Bronchial epithelial cell (primary cell): ENCODE results near the gene SLCO4A1.

DNA sequence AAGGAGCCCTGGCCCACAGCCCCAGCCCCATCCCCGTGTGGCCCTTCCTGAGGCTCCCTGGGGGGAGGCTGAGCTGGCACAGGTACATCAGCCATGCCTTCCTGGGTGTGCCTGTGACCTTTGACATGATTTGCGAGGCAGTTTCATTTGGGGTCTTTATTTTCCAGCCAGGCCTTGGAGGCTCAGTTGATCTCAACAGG is 37.9 kb upstream of the GATA5 start:
- RRBS, 2 experiments: no CpG with 5 or more reads among the region's 2 CpGs

DNA sequence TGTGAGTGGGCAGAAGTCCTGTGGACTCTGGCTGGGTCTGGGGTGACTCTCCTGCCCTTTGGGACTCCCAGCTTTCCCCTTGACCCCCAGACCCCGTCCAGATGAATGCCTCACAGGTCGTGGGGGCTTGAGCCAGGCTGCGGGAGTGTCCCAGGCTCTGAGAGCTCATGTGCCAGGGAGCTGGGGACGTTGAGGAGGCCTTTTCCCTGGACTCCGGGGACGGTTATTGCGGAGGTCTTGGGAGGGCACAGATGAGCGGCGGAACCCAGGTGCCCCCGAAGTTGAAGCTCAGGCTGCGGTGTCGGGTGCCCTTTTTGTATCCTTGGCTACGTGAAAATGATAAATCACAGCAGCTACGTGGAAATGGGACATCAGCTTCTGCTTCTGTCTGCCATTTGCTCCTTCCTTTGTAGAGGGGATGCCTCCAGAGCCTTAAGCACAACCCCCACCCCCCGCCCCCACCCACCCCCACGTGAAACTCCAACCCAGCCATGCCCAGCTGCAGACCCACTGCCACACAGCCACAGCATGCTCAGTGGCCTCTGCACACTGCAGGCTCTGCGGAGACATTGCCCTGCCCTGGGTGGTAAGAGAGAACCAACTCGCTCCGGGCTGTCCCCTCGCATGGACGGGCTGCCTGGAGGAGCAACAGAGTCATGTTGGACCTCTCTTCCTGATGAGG is 76.2 kb upstream of the GATA5 start:
- RRBS, 2 experiments: 35 to 60% methylated on average over 3 of the region's 21 CpGs

DNA sequence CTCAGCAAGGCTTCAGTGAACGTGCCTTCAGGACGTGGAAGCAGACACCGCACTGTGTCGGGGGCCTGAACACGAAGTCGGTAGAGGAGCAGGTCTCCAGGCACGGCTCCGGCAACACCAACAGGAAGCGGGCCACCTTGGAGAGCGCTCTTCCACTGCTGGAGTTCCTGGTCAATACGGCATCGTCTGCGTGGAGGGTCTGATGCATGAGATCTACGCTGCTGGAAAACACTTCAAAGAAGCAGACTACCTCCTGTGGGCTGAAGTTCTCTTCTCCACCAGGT is 69.3 kb upstream of the SLCO4A1 start:
- RRBS, 2 experiments: no CpG with 5 or more reads among the region's 14 CpGs

DNA sequence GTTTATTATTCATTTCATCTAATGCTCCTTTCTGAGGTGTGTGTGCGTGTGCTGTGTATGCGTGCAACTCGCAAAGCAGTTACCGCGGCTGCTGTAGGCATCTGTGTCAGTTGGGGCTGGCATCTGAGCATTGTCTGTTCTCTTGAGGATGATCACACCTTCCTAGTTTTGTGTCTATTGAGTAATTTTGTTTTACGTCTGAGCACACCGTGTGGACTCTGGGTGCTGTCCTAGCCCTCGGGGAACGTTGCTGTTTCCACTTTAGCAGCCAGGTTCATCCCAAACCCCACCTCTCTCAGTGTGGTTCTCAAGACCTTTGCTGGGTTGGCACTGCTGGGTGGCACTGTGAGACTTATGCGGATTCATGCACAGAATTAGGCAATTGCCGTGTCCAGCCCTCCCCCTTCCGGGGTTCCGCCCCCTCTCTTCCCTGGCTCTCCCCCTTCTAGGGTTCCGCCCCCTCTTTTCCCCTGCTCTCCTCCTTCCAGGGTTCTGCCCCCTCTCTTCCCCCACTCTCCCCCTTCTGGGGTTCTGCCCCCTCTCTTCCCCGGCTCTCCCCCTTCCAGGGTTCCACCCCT is 39.9 kb upstream of the SLCO4A1 start:
- RRBS, 2 experiments: 20% methylated on average over 1 of the region's 15 CpGs; no CpG with 5 or more reads in 1 of the 2 experiments

DNA sequence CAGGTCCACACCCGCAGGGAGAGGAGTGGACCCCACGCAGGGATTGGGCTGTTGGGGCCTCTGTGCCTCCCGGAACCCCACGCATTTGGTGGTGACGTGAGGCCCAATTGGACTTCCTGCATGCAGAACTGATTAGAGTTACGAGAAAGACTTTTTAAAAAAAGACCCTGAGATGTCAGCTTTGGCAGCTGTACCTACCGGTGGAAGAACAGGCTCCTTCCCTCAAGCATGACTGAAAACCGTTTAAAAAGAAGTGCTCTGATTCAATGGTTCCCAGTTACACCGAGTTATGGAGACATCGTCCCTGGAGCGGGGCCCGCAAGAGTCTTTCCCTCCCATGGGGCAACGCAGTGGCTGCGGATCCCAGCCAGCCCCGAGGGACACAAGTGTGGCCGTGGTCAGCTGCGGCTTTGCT is 25.2 kb upstream of the SLCO4A1 start:
- RRBS, 2 experiments: no CpG with 5 or more reads among the region's 17 CpGs

GRCh38 chr20:62623164-62624387 is 18.7 kb upstream of the SLCO4A1 start:
- RRBS, 2 experiments: no CpG with 5 or more reads among the region's 39 CpGs

- RRBS, 2 experiments: no CpG with 5 or more reads among the region's 20 CpGs
These were observed 5.8 kb upstream of the SLCO4A1 start for GRCh38 chr20:62636433-62636956.

DNA sequence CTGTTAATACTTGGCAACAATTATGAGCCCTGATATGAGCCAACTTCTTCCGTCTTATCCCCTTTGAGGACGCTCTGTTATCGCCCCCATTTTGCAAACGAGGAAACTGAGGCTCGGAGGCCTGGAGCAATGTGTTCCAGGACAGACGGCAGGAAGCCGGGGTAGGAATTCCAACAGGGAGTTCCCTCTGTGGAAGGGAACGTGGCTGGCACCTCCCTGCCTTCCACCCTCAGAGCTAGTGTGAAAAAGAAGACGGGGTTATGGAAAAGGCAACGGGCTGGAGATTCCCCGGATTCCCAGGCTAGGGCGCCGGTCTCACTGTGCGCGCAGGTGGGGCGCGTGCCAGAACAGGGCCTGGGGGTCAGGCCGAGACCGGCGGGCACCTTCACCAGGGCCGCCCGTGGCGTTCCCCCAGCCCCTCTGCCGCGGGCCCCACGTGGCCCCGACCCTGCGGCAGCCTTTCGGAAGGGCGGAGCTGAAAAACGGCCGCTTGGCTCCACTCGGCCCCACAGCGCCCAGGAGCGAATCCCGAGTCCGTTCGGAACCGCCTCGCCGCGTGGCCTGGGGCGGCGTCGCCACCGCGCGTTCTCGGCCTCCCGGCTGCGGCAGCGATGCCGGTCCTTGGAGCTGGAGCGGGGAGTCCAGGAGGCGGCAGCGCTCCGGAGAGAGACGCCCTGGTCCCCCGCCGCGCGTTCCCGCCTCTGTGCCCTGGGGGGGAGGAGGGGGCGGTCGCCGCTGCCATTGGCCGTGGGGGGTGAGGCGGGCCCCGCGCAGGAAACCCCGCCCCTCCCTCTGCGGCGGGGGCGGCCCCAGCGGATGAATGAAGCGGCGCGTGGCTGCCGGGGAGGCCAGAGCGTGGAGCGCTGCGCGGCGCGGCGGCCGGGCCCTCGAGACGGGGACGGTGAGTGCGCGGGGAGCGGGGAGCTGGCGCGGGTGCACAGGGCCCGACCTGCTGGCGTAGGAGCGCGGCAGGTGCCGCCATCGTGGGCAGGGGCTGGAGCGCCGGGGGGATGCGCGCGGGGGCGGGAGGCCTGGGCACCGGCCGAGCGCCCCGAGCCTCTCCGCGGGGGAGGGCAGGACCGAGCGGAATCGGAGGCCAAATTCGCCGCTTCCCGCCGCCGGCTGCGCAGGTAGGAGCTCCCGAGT is at the start of gene SLCO4A1:
Gene SLCO4A1 (plus strand): TSS at position 851 of the 1,146 bp plus-strand sequence.
- RRBS, 2 experiments: 2% methylated on average over 40 of the region's 123 CpGs

GRCh38 chr20:62655346-62655586 is 13.0 kb downstream of the SLCO4A1 start:
- RRBS, 2 experiments: 83 to 85% methylated on average over 3 of the region's 8 CpGs

DNA sequence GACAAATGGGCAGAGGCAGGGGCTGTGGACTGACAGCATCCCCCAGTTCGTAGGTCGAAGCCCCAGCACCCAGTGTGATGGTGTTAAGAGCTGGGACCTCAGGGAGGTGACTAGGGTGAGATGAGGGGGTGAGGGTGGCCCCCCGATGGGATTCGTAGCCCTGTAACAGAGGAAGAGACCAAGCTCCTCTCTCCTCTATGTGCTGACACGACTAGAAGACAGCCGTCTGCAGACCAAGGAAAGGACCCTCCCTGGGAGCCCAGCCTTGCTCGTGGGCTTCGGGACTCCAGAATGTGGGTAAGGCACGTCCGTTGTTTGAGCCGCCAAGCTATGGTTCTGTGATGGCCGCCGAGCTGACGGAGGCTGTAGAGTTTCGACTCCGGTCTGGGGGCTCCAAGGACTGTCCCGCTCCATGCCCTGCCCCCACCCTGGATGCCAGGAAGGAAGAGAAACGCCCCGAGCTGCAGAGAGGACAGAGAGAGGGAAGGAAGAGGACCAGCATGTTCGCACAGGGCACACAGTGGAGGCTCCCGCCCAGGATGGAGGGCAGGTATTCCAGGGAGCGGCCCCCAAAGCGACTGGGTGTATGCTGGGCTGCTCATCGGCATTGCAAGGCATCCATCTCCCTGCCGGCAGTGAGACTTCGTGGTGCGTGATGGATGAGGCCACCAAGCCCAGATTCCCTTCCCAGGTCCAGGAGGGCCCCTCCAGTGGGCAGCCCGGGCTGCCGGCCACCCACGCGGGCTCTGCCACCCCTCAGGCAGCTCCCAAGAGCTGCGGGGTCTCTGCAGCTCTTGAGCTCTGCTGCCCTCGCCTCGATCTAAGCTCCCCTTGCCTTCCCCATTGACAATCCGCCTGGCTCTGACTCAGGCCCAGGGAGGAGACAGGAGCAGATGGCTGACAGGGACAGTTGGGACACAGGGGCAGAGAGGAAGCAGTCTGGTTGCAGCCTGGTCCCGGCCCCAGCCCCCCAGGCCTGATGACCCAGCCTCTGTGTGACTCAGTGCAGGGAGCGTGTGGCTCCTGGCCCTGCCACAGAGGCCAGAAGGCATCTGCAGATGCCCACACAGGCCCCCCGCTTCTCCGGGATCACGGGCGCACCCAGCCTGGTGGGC is 32.7 kb downstream of the SLCO4A1 start:
- RRBS, 2 experiments: 62 to 73% methylated on average over 3 to 4 of the region's 41 CpGs

DNA sequence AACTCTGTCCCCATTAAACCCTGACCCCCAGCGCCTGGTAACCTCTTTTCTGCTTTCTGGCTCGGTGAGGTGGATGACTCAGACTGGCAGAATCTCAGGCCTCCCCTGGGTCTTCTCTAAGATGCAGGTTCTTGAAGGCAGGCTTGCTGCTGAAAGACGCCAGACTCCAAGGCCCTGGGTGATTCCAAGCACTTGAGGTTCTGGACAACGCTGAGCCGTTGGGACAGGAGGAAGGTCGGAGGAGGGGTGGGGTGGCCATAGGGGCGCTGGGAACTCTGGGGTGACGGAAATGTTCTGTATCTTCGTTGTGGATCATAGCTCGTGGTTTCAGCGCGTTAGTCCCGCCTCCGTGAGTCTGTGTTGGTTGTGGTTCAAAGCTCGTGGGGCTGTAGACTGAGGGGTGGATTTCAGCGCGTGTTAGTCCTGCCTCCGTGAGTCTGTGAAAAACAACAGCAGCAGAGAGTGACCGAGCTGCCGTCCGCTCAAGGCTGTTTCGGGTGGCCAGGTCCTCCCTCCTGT is 7.6 kb downstream of the NTSR1 start:
- RRBS, 2 experiments: no CpG with 5 or more reads among the region's 22 CpGs

GRCh38 chr20:62740841-62741304 is 32.2 kb downstream of the NTSR1 start:
- RRBS, 2 experiments: 83% methylated on average over 2 of the region's 12 CpGs; no CpG with 5 or more reads in 1 of the 2 experiments

DNA sequence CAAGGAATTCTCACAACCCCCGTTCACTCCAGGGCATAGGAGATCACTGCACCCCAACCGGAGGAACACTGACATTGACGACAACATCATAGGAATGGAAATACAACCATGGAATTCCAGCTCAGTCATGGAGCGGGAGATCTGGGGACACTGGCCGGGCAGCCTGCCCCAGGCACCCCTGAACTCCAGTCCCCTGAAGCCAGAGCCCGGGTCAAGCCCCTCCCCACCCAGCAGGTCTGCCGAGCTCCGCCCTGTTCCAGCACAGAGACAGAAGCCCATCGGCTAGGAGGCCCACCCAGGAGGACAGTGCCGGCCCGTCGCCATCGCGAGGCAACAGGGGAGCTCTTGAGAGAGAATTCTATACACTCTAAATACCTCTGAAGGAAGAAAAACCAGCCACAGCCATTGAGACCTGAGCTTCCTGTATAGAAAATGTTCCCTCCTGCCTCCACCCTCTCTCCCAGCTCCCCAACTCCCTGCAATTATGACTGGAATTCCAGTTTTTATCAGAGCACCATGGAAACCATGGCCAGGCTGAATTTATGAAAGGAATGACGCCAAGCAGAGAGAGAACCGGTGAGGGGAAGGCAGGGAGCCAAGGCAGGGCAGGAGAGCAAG is 27.8 kb upstream of the MRGBP start:
- RRBS, 2 experiments: 13 to 19% methylated on average over 8 of the region's 16 CpGs

DNA sequence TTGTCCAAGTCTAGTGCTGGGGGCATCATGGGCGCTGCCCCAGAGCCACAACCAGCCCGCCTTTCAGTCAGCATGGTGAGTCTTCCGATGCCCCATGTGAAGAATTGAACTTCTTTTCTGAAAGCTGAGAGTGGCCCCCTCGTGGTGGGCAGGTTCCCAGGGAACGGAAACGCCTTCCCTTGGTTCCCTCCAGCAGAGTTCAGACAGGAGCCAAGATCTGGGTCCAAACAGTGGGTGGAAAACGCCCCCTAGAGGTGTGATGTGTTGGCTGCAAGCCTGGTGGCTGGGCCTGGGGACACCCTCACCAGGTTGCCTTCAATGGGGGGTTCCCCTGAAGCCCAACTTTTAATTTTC is 4.9 kb upstream of the MRGBP start:
- RRBS, 2 experiments: no CpG with 5 or more reads among the region's 7 CpGs

GRCh38 chr20:62796942-62797256 is 626 bp downstream of the MRGBP start:
- RRBS, 2 experiments: no CpG with 5 or more reads among the region's 13 CpGs

DNA sequence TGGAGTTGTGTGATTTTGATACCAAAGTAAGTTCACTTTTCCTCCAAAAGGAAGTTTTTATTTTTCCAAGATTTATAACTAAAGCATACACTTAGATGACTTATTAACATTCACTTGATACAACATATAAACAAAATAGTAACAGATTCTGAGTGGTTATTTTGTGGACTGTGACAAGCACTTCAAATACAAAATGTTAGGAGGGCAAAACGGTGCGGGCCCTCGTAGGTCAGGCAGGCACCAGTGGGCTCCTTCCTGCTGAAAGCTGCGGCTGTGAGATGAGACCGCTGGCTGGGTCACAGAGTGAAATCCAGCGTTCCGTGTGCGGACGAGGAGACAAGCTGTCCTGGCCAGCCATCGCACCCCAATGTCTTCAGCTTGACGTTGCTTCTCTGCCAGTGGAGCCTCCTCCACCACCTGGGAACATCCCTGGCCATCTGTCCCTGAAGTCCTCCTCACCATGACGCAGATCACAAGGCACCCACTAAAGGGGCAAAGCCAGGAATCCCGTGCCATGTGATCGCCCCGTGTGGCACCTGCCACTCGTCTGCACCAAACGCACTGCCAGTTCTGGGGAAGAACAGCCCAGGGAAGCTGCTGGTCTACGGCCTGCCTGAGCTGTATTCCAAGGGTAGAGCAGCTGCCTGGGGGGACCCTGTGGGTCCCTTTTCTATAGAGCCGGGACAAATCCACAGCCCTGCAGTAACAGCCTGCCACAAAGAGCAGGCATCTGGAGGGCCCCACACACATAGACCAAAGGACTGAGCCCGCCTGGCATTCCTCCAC is 3.8 kb upstream of the OGFR start:
- RRBS, 2 experiments: no CpG with 5 or more reads among the region's 20 CpGs

DNA sequence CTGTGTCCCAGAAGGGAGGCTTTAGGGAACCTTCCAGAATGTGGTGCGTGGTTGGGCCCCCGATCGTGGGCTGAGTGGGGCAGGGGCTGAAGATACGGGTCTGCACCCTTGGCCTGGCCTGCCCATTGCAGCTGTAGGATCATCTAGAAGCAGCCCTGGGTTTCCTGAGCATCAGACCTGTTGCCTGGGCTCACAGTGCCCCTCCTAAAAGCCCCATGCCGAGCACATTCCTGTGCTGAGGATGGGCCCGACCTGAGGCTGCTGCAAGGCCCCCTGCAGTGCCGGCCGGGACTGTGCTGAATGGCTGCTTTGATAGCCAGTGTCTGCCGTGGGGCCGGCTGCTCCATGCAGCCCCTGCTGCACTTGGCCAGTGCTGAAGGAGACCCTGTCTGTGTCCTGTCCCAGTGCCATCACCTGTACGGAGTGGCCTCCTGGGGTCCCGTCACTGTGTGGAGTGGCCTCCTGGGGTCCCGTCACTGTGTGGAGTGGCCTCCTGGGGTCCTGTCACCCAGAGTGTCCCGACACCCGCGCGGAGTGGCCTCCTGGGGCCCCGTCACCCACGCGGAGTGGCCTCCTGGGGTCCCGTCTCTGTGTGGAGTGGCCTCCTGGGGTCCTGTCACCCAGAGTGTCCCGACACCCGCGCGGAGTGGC is 6.8 kb downstream of the COL9A3 start:
- RRBS, 2 experiments: no CpG with 5 or more reads among the region's 25 CpGs

DNA sequence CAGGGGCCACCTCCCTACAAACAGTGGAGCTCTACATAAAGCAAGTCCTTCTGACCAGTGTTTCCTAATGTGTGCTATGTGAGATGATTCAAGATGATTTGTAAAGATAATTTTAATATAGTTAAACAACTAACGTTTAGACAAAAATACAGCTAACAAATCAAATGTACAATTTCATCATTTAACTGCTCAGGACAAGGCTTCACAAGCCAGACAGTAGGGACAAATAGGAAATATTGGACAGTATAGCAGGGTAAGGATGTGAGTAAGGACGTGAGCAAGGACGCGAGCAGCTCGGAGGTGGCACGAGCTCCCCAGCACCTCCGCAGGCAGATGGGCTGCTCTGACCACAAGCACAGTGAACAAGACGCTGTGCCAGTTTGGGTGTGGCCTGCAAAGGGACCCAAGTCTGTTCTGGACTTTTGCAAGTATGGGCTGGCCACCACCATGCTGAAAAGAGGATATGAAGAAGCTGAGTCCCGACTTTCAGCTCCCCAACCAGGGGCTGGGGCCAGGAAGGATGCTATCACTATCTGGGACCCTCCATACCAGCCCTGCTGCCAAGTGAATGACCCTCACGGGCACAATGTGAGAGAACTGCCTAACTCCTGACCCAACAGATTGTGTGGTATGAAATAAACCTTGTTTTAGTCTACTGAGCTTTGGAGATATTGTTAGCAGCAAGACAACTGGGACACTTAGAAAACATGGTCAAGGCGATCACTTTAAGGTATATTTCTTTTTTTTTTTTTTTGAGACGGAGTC is 14.4 kb downstream of the DIDO1 start:
- RRBS, 2 experiments: no CpG with 5 or more reads among the region's 12 CpGs

- RRBS, 2 experiments: no CpG with 5 or more reads among the region's 11 CpGs
These were observed 11.3 kb downstream of the DIDO1 start for GRCh38 chr20:62914836-62915501.

DNA sequence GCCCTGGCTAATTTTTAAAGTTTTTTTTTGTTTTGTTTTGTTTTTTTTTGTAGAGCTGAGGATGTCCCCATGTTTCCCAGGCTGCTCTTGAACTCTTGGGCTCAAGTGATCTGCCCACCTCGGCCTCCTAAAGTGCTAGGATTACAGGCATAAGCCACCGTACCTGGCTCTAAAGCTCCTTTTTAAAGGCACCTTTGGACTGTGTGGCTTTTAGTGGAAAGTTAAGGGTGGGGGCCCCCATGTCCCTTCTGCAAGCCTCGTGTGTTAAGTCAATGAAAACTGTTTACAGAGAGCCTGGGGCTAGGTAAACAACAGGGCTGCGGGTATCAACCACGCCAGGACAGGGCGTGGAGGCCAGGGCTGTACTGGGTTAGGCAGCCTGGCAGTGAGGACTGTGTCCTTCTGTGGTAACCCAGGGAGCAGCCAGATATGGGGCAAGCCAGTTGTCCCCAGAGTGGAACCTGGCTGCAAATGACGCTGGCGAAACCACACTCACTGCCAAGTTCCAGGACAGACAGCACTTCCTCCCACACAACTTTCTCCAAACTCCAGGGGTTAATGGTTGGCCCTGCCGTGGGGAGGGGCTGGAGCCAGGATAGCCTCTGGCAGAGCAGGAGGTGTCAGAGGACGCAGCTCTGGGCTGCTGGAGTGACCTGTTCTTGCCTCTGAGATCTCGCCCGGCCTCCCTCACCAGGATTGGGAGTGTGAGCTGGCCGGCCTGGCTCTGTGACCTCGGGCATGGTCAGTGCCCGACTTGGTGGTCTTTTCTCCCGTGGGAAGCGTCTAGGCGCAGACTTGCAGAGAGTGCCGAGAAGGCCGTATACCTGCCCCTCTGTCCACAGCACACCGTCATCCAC is 3.2 kb downstream of the SLC17A9 start:
- RRBS, 2 experiments: no CpG with 5 or more reads among the region's 21 CpGs